Anterior vena cava (tissue), 1 donor: ENCODE measurements around a stretch of chrX.

- PRO-cap: no peak
Measured at GRCh38 chrX:130070977-130072177, 38.9 kb downstream of the ELF4 start.

GRCh38 chrX:130072243-130072708, 38.0 kb downstream of the ELF4 start:
- PRO-cap: no peak

DNA sequence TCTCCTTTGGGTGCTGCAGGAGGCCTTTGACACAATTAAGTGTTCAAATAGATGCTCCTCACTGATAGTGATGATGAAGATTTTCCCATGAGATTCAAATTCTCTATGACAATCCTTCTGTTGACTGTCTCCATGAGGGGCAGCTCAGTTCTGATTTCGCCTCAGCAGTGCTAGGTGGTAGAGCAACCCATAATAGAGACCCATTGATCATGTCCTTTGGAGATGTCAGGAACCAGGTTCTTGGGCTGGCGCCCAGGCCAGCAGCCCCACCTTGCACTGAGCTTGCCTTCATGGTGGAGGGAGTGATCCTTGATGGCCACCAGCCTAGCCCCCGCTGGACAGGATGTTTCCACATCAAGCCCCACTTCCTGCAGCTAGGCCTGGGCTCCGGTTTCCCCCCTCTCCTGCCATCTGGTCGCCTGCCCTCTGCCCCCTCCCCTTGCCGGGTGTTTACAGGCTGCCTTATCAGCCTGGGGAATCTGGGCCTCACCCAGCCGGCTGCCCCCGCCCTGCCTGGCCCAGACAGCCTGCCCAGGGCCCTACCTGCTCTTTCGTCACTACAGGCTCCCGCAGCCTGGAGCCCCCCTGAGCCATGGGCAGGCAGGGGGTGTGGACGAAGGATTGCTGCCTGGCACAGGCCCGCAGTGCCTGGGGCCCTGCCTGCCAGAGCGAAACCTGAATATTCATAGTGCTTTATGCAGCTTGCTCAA, 12.6 kb downstream of the ELF4 start:
- PRO-cap: no peak

DNA sequence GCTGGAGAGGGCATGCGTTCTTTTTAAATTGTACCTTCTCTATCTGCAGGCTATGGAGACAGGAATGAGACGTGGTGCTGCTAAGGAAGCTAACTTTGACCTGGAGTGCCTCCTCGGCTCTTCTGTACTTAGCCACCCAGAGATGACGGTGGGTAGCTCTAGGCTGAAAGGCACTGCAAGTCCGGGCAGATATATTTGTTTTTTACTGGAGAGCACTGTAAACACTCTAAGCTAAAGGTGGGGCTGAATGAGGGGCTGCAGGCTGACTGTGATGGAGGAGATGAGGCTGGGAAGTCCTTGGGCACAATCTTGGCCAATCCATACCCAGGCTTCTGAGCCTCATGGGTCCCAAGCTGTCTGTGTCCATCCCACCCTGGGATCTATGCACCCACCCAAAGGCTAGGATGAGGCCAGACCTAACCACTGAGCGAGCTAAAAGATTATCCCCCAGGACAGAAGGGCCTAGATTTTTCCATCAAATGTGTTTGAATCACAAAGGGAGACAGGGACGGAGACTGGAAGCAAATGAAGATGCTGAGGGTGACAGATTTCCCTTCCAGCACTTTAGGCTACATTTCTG, 12.0 kb downstream of the ELF4 start:
- PRO-cap: no peak

DNA sequence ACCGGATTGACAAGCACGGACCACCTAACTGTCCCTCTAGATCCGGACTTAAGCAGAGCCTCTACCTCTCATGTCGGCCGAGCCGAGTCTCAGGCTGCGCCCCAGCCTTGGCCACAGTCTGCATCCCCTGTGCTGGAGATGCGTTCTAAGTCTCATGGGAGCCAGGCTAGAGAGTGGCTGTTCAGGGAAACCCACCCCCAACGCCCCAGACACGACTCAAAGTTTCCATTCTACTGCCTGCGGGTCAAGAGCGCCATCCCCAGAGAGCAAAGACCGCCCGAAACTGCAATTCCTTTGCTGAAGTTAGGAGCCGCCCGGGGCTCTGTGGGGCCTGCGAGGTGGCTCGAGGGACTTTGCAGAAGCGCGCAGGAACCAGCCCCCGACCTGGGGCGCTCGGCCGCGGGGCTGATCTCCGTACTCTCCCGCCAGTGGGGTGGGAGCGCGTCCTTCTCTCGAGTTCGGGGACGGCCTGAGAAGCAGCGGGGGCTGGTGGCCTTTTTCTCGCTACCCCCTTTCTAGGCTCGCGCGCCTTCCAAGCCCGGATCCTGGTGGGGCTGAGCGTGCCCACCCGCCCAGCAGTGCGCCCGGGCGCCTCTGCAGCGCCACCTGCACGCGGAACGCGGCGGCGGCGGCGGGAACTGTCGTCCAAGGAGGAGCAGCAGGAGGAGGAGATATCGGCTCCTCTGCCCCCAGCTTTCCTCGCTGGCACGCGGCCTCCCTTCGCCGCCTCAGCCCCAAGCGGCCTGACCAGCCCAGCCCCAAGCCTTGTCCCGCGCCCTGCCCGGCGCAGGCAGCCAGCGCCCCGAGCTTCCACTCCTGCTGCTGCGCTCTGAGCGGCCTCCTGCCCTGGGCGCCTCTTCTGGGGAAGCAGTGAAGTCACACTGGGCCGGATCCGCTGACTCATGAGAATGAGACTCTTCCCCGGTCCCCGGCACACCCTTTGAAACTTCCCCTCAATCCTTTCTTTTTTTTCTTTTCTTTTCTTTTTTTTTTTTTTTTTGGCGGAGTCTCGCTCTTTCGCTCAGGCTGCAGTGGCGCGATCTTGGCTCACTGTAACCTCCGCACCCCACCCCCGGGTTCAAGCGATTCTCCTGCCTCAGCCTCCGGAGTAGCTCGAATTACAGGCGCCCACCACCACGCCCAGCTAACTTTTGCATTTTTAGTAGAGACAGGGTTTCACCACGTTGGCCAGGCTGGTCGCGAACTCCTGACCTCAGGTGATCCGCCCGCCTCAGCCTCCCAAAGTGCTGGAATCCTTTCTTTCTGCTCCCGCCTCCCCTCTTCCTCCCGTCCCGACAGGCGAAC, 10.4 kb upstream of the ELF4 start:
- PRO-cap: bidirectional peak, plus-strand start at position 637 of the sequence, minus-strand start at position 547 of the sequence; bidirectional peak, plus-strand start at position 905 of the sequence, minus-strand start at position 861 of the sequence

- PRO-cap: no peak
Measured at GRCh38 chrX:130256449-130256648, 12.3 kb downstream of the ZNF280C start.

DNA sequence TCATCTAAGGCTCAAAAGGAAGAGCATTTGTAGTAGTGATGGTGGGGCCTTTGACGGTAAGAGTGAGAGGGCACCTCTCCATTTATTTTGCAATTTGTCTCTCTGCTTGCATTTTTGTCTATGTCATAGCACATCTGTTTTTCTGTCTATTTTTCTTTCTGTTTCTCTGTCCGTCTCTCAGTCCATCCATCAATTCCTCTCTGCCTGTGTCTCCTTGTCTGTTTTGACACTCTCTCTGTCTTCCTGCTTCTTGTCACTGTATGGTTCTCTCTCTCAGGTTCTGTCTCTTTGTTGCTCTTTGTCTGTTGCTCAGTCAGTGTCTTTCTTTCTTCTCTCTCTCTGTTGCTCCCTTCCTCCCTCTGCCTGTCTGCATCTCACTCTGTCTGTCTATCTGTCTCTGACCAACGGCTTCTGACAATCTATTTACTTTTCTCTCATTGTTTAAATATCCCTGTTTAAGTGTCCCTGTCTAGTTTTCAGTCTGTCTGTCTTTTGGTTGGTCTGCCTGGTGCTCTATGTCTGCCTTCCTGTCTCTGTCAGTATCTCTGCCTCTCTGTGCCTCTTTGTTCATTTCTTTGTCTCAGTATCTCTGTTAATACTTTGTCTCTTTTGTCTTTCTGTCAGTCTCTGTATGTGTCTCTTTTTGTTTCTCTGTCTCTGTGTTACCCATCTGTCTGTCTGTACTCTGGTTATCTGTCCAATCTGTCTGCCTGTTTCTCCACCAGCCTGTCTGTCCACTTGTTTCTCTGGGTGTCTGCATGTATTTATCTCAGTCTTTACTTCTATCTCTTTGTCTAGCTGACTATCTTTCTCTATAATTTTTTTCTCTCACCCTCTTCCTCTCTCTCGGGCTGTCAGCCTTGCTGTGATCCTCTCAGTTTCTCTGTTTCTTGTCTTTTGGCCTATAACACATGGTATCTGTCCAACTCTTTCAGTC, 153.0 kb downstream of the ENOX2 start:
- PRO-cap: no peak

GRCh38 chrX:131157569-131158169, 99.5 kb downstream of the ARHGAP36 start:
- PRO-cap: no peak

GRCh38 chrX:131251478-131251699, 37.7 kb downstream of the IGSF1 start:
- PRO-cap: no peak

GRCh38 chrX:131729163-131729904, 185.5 kb downstream of the OR13H1 start:
- PRO-cap: unidirectional peak, plus-strand start at chrX:131729559

GRCh38 chrX:132023424-132024614, 717 bp downstream of the STK26 start:
- PRO-cap: unidirectional peak, minus-strand start at chrX:132023634

GRCh38 chrX:132169420-132169951, 41.7 kb upstream of the FRMD7 start:
- PRO-cap: no peak

- PRO-cap: bidirectional peak, plus-strand start at chrX:132218238, minus-strand start at chrX:132218076
Measured at GRCh38 chrX:132217822-132218840, 1.1 kb downstream of the RAP2C start.

DNA sequence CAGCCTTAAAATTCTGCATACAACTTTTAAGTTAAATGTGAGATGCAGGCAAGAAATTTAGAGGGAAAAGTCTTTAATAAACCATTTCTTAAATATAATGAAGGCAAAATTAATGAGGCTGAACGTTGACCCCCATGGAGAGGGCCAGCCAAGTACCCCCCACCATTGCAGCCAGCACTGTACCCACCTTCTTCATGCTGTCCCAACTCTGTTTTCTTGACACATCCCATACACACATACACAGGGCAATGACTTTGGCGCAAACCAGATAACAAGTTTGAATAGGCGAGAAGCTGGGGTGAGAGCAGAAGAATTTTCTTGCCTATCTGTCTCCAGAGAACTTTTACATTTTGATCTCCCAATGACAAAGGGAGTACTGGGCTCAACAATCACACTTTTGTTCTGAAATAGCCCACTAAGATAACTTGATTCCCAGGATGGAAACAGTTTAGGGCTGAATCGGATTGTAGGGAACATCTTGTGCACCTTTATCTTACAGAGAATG, 77.8 kb downstream of the MBNL3 start:
- PRO-cap: no peak

GRCh38 chrX:133390716-133391078, 24.6 kb downstream of the GPC4 start:
- PRO-cap: no peak

DNA sequence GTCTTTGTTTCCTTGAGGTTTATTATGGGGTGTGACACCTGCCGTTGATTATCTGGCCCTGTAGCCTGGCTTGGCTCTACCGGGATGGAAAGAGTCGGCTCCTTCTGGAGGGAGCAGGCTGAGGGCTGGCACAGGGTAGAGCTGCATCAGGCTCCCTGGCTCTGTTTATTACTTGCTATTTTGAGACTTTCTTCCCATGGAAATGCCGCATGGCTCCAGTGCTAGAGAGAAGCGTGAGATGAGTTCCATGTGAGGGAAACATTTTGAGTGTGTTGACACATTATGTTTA, 80.7 kb upstream of the GPC4 start:
- PRO-cap: no peak

GRCh38 chrX:134544209-134545319, 84.6 kb downstream of the HPRT1 start:
- PRO-cap: no peak

DNA sequence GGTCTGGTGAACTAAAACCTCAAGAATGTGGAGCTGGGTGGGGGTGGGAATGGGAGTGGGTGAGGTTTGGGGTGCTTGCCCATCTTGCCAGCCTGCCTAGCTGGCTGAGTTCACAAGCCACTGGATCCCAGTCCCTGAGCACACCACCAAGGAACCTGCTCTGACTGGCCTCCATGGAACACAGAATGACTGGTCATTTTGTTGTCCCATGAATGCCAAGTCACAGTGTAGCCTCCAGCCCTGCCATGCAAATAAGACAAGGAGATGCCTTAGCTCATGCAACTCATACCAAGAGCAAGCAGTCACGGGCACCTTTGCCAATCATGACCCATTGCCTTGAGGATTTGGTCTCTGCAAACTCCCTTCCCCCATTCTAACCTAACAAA, 12.2 kb upstream of the PLAC1 start:
- PRO-cap: no peak

DNA sequence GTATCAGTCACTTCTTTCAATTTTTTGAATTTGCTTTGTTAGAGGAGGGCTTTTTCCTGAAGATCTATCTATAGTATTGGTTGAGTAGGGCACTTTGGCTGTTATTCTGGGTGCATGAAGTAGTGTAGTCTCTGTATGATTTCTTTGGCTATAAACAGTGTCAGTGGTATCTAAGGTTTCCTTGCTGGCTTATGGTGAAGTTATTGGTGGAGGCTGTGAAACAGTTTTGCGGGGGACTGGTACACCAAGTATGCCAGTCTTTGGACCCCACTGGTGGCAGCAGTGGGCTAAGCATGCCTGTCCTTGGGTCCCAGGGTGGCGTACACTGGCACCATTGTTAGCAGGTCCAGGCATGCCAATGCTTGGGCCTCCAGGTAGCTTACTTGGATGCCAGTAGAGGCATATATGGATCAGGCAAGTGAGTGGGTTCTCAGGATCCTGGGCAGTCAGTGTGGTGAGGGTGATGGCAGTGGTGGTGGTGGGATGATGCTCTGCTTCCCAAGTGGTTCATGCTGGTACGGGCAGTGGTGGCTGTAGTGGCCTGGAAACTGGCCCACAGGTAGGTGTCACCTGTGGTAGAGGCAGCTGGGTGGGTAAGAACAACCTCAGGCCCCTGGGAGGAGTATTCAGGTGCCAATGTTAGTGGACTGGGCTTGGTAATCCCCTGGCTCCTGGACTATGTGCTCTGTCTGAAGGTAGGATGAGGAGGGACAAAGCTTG, 8.0 kb downstream of the ETDC start:
- PRO-cap: no peak

DNA sequence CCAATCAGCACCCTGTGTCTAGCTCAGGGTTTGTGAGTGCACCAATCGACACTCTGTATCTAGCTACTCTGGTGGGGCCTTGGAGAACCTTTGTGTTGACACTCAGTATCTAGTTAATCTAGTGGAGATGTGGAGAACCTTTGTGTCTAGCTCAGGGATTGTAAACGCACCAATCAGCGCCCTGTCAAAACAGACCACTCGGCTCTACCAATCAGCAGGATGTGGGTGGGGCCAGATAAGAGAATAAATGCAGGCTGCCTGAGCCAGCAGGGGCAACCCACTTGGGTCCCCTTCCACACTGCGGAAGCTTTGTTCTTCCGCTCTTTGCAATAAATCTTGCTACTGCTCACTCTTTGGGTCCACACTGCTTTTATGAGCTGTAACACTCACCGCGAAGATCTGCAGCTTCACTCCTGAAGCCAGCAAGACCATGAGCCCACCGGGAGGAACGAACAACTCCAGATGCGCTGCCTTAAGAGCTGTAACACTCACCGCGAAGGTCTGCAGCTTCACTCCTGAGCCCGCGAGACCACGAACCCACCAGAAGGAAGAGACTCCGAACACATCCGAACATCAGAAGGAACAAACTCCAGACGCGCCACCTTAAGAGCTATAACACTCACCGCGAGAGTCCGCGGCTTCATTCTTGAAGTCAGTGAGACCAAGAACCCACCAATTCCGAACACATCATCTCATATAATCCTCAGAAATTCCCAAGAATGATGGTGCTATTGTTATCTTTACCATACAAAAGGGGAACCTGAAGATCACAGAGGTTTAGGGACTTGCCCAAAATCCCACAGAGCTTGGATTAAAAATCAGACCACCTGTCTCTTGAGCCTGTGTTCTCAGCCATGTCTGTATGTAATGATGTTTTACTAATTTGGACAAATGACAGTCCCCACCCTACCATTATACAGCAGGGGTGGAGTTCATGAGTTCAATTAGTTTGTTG, 17.3 kb downstream of the ETDC start:
- PRO-cap: no peak